HTERT-HM (cell line): ENCODE measurements around a stretch of chr3.

DNA sequence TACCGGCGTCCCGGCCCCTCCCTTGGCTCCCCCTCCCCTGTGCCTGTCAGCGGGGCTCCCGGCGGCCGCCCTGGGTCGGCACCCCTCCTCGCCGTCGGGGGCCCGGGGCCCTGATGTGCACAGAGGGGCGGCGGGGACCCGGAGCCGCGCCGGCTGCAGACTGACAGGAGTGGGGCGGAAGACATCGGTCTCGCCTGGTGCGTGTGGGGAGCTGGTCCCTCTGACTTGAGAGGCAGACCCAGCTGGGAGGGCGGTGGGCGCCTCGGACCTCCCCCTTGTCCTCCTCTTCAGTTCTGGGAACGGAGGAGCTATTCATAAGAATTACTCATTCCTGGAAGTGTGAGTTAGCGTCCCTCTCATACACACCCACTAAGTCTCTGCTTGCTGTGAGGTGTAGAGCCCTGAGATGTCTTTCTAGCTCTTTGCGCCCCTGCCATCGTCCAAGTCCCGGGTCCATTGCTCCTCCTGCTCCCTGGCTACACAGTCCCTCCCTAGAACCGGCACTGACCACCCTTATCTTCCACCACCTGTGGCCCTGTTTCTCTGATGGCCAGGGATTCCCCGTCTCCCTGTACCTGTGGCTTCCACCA lies 1.1 kb downstream of the KALRN start:
- RRBS = 10% methylated on average over 13 of the region's 32 CpGs

GRCh38 chr3:124062391-124063142 lies 29.4 kb downstream of the KALRN start:
- RRBS = no CpG with 5 or more reads among the region's 7 CpGs

GRCh38 chr3:124091034-124091798 lies 58.0 kb downstream of the KALRN start:
- RRBS = no CpG with 5 or more reads among the region's 11 CpGs

GRCh38 chr3:124092721-124093288 lies 59.6 kb downstream of the KALRN start:
- RRBS = no CpG with 5 or more reads among the region's 8 CpGs

GRCh38 chr3:124268902-124269390 lies 235.8 kb downstream of the KALRN start:
- RRBS = 77% methylated on average over 11 of the region's 17 CpGs

DNA sequence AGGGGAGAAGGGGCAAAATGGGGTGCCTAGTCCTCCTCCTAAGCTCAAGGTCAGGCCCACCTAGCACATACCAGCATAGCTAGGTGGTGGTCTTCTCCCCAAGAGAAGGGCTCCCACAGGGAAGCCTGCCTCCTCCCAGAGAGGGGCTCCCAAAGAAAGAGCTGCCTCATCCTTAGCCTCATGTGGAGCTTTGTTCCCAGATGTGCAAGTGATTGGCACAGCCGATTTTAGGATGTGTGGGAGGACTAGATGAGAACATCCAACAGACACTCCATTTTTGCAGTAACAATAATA lies 249.7 kb downstream of the KALRN start:
- RRBS = no CpG with 5 or more reads among the region's 1 CpG

DNA sequence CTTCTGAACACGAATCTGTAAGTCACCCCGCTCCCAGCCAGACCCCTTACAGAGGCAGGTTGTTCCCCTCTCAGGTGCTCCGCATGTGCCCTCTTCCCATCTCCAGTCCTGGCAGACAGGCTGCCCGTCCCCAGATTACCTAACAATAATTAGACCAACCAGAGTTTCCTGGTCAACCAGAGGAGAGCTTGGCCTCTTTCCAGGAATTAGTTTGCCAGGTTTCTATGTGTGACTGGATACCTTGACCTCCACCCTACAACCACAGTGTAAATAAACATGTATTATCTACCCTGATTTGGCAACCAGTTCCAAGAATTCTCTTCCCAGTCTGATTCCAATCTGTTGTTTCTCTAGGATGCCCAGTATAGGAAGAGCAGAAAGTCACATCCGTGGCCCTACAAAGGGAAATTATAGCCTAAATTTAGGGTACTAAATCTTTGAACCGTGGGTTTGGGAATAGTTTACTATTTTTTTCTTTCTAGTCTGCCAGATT lies 178.0 kb upstream of the UMPS start:
- RRBS = no CpG with 5 or more reads among the region's 6 CpGs

DNA sequence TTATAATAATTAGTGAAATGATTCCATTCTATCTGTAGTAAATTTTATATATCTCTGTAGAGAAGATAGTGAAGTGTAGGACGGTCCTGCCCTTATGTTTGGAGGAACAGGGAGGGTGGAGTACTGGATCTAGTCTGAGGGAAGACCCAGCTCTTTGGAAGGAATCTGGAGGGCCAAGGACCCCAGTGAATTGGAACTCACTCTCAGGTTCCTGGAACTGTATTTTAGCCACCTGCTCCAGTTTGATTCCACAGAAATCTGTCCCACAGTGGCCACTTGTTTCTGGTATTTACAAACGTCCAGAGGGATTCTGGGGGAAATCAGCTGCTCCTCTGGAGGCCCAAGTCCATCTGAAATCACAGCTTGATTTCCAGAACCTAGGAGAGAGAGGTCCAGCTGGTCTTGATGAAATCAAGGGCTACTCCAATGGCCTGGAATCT lies 132.4 kb upstream of the UMPS start:
- RRBS = no CpG with 5 or more reads among the region's 2 CpGs

- RRBS = no CpG with 5 or more reads among the region's 3 CpGs
Measured at GRCh38 chr3:124690516-124690792, 39.8 kb upstream of the UMPS start.

- RRBS = no CpG with 5 or more reads among the region's 16 CpGs
Measured at GRCh38 chr3:124700726-124701542, 29.3 kb upstream of the UMPS start.

DNA sequence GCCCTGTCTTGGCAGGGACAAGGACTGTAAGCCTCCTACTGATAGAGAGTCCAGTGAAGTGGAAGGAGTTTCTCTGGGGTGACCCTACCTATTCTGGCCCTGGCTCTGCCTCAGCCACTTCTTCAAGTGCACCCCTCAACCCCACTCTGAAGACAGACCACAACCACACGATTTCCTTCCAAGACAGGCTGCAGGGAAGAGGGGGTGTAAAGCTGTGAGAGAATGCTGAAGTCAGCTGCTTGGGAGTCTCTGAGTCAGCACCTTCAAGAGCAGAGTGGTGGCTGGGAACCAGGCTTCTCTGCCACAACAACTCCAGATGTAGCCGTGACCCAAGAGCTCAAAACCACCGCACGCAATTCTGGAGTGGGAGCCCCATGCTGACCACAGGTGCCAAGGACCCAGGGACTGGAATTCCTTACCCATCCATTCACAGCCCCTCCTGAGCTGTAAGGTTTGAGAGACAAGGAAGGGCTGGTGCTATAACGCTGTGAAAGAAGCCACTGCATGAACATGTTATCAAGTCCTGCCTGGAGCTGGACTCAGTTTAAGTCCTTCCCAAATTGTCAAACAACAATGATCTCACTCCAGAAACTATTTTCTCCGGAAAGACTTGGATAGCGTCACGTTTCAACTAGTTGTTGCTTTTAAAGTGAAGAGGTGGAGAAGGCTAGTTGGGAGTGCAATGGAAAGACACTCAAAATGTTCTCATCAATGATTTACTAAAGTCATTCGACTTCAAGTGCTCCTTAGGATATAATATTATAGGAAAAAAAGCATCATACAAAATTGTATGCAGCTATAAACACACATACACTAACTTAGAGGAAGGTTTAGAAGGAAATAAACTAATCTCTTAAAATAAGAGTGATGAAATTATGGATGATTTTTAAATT lies 61.5 kb downstream of the UMPS start:
- RRBS = no CpG with 5 or more reads among the region's 9 CpGs

DNA sequence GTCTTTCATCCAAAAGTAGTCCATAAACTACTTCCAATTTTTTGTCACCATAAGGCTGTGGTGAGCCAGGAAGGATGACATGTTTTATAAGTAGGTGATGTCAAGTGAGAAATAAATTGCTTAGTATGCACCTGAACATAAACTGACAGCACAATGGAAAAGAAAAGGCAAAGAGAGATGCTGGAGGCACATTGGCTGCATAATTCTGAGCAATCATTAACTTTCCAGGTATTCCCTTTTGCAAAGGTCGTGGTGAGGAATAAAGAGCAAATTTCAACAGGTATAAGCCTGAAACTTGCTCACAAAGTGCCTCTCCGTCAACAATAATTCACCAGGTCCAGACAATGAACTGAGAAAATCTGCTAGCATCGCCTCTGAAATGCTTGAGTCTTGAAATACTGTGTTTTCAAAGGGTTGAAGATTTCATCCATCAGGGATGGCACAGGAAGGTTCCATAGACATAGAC lies 48.2 kb downstream of the ITGB5 start:
- RRBS = no CpG with 5 or more reads among the region's 3 CpGs

GRCh38 chr3:124876357-124876934 lies 10.7 kb downstream of the ITGB5 start:
- RRBS = no CpG with 5 or more reads among the region's 3 CpGs

DNA sequence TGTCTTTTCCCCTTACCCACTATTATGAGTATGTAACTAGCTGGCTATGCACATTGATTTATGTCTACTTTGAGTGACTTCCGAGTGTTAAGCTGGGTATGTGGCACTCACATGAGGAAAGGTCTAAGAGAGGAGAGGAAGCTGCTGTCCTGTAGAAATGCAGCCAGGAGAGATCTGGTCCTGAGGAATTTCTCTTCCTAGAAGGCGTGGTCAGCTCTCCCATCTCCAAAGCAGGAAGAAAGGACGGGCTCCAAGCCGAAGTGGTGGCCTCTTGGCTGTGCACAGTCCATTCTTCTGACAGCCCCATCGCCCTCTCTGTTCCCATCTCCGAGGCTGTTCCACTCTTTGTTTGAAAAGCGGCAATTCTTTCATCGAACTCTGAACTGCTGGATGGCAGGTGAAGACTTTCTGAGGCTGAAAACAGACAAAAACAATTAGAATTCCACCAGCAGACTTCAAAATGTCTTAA lies 28.7 kb downstream of the HEG1 start:
- RRBS = no CpG with 5 or more reads among the region's 8 CpGs

- RRBS = no CpG with 5 or more reads among the region's 17 CpGs
Measured at GRCh38 chr3:125052144-125053175, 3.3 kb downstream of the HEG1 start.

GRCh38 chr3:125057114-125057590 lies 1.4 kb upstream of the HEG1 start:
- RRBS = no CpG with 5 or more reads among the region's 3 CpGs

- RRBS = no CpG with 5 or more reads among the region's 5 CpGs
Measured at GRCh38 chr3:125094012-125094528, 38.3 kb upstream of the HEG1 start.

- RRBS = no CpG with 5 or more reads among the region's 2 CpGs
Measured at GRCh38 chr3:125124758-125125074, 68.9 kb upstream of the HEG1 start.

GRCh38 chr3:125192303-125192768 lies 20.2 kb downstream of the SLC12A8 start:
- RRBS = no CpG with 5 or more reads among the region's 5 CpGs

DNA sequence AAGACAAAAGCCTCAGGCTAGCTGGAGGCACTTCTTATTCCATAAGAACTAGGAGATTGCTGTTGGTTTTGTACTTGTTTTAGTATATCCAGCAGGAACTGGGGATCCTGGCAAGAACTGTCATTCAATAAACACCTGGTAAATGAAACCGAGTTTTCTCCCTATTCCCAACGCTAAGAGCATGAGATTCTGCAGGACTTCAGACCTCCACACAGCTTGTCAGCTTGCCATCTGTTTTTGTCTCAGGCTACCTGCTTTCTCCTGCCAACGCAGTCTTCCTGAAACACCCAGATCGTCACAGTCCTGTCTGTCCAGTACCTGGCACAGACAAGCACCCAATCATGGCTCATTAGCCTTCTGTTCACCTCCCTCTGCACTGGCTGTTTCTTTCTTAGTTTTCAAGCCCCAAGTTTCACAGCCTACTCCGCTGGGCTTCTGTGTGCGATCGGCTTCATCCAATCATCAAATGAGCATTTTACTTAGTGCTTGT lies 5.1 kb downstream of the SLC12A8 start:
- RRBS = no CpG with 5 or more reads among the region's 7 CpGs